Measurements from ENCODE around the genes RHOXF2B, ZBTB33 and CT47A2.

GRCh38 chrX:119101467-119101905 lies 26.1 kb downstream of the KIAA1210 start:
- RAMPAGE, long total RNA: no peak
- RRBS, 2 experiments: no CpG with 5 or more reads among the region's 1 CpG
CAGE:
- cytosol, long polyA minus RNA: no peak
- cytosol, long polyA plus RNA: no peak
- long polyA plus RNA: no peak
- nucleolus, long total RNA: no peak
- nucleus, long polyA plus RNA: no peak
- nucleus, long total RNA: no peak

- RAMPAGE, long total RNA: no peak
- RRBS, 2 experiments: 31 to 33% methylated on average over 15 to 28 of the region's 58 CpGs
CAGE:
- cytosol, long polyA minus RNA: no peak
- cytosol, long polyA plus RNA: no peak
- long polyA plus RNA: start-site peak on the minus strand at chrX:119469070-119469092, 7 and 20 reads in 2 replicates
- nucleolus, long total RNA: no peak
- nucleus, long polyA plus RNA: no peak
- nucleus, long total RNA: no peak
Observed at GRCh38 chrX:119468949-119469675, 868 bp downstream of the SLC25A5 start.

GRCh38 chrX:119486651-119487357 lies 18.6 kb downstream of the SLC25A5 start:
- RAMPAGE, long total RNA: no peak
- RRBS, 2 experiments: no CpG with 5 or more reads among the region's 18 CpGs
CAGE:
- cytosol, long polyA minus RNA: no peak
- cytosol, long polyA plus RNA: no peak
- long polyA plus RNA: no peak
- nucleolus, long total RNA: no peak
- nucleus, long polyA plus RNA: no peak
- nucleus, long total RNA: no peak

- RAMPAGE, long total RNA: no peak
- RRBS, 2 experiments: no CpG with 5 or more reads among the region's 22 CpGs
CAGE:
- cytosol, long polyA minus RNA: no peak
- cytosol, long polyA plus RNA: no peak
- long polyA plus RNA: no peak
- nucleolus, long total RNA: no peak
- nucleus, long polyA plus RNA: no peak
- nucleus, long total RNA: no peak
Observed at GRCh38 chrX:119511954-119512976, 44.0 kb downstream of the SLC25A5 start.

DNA sequence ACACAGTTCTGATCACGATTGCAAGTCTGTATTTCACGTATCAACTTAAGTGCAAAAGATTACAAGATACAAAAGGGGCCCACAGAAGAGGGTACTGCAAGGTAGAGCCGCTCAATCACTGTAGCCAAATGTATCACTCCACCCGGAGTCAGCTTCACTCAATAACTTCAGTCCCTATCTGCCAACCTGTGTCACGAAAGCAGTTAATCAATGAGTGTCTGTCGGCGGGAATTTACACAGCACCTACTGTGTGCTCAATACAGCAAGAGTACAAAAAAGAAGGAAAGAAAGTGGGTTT lies 32.5 kb downstream of the UBE2A start:
- RAMPAGE, long total RNA: no peak
- RRBS, 2 experiments: no CpG with 5 or more reads among the region's 7 CpGs
CAGE:
- cytosol, long polyA minus RNA: no peak
- cytosol, long polyA plus RNA: no peak
- long polyA plus RNA: no peak
- nucleolus, long total RNA: no peak
- nucleus, long polyA plus RNA: no peak
- nucleus, long total RNA: no peak

- RAMPAGE, long total RNA: no peak
- RRBS, 2 experiments: no CpG with 5 or more reads among the region's 3 CpGs
CAGE:
- cytosol, long polyA minus RNA: no peak
- cytosol, long polyA plus RNA: no peak
- long polyA plus RNA: no peak
- nucleolus, long total RNA: no peak
- nucleus, long polyA plus RNA: no peak
- nucleus, long total RNA: no peak
Observed at GRCh38 chrX:119886054-119886310, 9.7 kb upstream of the AKAP14 start.

DNA sequence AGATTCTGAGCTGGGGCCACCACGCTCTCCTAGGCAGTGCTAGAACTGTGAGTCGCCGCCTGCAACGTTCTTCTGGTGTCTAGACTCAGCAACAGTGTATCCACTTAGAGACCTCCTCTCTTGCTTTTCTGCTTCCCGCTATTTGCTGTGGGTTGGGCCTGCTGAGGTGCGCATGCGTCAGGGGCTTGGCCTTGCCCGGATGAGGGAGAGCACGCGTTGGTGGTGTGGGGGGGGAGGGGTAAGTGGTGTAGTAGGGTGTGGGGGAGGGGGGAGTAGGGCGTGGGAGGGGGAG lies at the start of gene RHOXF2B:
TSS of gene RHOXF2B (minus strand) at position 102 of the 292 bp plus-strand sequence.
- RAMPAGE, long total RNA: no peak
- RRBS, 2 experiments: no CpG with 5 or more reads among the region's 11 CpGs
CAGE:
- cytosol, long polyA minus RNA: no peak
- cytosol, long polyA plus RNA: no peak
- long polyA plus RNA: no peak
- nucleolus, long total RNA: no peak
- nucleus, long polyA plus RNA: no peak
- nucleus, long total RNA: no peak

- RAMPAGE, long total RNA: no peak
- RRBS, 2 experiments: no CpG with 5 or more reads among the region's 4 CpGs
CAGE:
- cytosol, long polyA minus RNA: no peak
- cytosol, long polyA plus RNA: no peak
- long polyA plus RNA: no peak
- nucleolus, long total RNA: no peak
- nucleus, long polyA plus RNA: no peak
- nucleus, long total RNA: no peak
Observed at GRCh38 chrX:120140473-120140784, 18.0 kb upstream of the RHOXF2 start.

GRCh38 chrX:120143718-120144885 lies 14.3 kb upstream of the RHOXF2 start:
- RAMPAGE, long total RNA: no peak
- RRBS, 2 experiments: no CpG with 5 or more reads among the region's 20 CpGs
CAGE:
- cytosol, long polyA minus RNA: no peak
- cytosol, long polyA plus RNA: no peak
- long polyA plus RNA: no peak
- nucleolus, long total RNA: no peak
- nucleus, long polyA plus RNA: no peak
- nucleus, long total RNA: no peak

DNA sequence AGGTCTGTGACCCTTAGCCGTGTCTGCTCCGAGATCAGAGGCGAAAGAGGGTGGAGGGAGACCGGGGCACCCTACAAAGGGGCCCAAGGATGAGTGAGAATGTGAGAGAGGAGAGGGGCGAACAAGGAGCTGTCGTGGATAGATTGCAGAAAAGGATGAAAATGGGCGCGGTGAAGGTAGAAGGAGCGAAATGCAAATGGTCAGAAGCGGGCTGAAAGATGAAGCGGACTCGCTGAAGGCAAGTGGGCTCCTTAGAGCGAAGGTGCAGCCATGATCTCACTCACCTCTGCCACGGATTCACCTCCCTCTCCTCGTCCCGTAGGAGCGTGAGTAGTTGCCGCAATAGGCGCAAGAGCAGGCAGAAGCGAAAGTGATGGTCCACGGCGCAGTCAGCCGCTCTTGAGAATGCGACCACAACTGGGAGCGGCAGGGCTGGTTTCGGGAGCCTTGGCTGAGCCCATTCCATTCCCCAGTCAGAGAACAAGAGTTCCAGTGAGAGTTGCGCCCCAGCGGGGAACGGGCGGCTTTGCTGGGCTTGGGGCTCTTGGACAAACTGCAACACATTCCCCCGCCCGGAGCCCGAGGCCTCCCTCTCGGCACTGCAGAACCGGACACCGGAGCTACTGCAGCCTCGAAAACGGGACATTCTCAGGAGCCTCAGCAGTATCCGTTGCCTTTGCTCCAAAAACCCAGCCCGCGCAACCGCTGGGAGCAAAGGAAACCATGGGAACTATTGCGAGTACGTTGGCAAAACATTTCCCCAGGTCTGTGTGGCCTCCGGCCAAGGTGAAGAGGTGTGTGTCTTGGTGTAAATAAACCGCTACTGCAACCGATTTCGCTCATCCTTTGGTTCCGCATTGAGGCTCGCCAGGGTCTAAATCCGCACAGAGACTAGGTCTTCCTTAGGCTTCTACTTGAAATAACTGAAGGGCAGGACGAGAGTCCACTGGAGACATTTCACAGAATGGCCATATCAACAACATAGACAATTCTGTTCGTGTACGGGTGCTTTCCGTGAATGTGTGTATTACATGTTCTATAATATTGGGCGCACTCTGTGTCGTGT lies 5.8 kb upstream of the ZBTB33 start:
- RAMPAGE, long total RNA: no peak
- RRBS, 2 experiments: 33% methylated on average over 2 of the region's 57 CpGs; no CpG with 5 or more reads in 1 of the 2 experiments
CAGE:
- cytosol, long polyA minus RNA: no peak
- cytosol, long polyA plus RNA: start-site peak on the minus strand centred at position 760 of the sequence, 39 bp wide, 221 and 172 reads in 2 replicates
- long polyA plus RNA: no peak
- nucleolus, long total RNA: no peak
- nucleus, long polyA plus RNA: start-site peak on the minus strand centred at position 746 of the sequence, 46 bp wide, 92 and 160 reads in 2 replicates
- nucleus, long total RNA: no peak

- RAMPAGE, long total RNA: start-site peak on the plus strand at chrX:120250783-120250949, 543 and 295 reads in 2 replicates
- RRBS, 2 experiments: 16 to 39% methylated on average over 11 to 20 of the region's 75 CpGs
CAGE:
- cytosol, long polyA minus RNA: start-site peak on the plus strand at chrX:120250734-120250900, 475 reads
- cytosol, long polyA plus RNA: start-site peak on the plus strand at chrX:120250742-120250942, 816 and 662 reads in 2 replicates
- long polyA plus RNA: start-site peak on the plus strand at chrX:120250807-120250919, 474 and 699 reads in 2 replicates
- nucleolus, long total RNA: no peak
- nucleus, long polyA plus RNA: start-site peak on the plus strand at chrX:120250716-120250940, 619 and 803 reads in 2 replicates
- nucleus, long total RNA: no peak
Observed at GRCh38 chrX:120250254-120251254, at the start of gene ZBTB33. Gene ZBTB33, plus strand, starts transcription at chrX:120250812.

DNA sequence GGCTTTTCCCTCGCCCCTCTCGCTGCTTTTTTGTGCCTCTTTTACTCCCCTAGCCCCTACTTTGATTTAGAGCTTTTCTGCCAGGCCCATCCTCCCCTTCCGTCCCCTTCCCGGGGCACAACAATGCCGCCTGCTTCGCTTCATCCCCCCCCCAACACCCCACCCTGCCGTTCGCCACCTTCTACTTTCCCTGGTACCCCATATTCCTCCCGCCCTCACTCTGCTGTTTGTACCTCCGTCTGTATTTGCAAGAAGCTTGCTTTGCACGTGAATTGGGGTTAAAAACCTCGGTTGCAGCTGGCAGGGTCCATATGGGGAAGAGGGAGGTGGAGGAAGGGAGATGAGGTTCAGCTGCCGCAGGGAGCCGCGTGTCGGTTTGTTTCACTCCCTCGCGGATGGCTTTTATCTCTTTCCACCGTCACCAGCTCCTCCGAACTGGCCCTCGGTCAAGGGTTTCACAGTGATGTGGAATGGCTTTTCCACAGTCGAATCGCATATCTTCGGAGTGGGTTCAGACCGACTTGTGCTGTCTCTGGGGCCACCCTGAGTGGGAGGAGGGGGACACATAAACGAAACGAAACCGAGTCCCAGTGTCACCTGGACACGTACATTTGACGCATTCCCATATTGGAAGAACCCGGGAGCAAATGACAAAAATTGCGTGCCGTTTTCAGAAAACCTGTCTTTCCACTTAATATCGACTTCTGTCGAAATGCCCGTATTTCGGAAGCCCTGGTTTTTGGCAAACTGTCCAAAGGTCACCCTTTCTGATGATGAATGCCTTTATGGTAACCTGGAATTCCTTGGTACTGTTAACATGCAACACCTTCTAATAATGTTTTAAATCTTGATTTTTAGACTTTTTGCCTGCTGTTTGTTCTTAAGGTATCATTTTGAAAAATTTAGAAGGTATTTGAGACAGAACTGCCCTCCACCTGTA lies 913 bp downstream of the ZBTB33 start:
- RAMPAGE, long total RNA: no peak
- RRBS, 2 experiments: no CpG with 5 or more reads among the region's 37 CpGs
CAGE:
- cytosol, long polyA minus RNA: no peak
- cytosol, long polyA plus RNA: no peak
- long polyA plus RNA: no peak
- nucleolus, long total RNA: no peak
- nucleus, long polyA plus RNA: no peak
- nucleus, long total RNA: no peak

DNA sequence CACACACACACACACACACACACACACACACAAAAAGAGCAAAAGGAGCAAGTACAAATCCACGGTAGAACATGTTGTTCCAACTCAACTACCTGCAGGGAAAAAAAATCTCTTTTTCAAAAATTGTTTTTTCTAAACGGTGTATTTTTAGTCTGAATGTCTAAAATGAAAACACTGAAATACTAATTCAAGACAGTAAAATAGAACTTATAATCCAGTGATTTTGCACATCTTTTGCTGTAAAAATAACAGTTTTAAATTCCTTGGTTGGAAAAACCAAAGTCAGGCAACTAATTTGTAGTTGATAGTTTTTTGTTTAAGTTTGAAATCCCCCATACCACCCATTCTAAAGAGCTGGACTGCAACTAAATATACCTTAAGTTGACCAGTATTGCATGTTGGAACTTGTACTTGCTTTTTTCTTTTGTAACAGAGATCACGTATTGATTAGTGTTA lies 30.4 kb downstream of the LAMP2 start:
- RAMPAGE, long total RNA: no peak
- RRBS, 2 experiments: no CpG with 5 or more reads among the region's 3 CpGs
CAGE:
- cytosol, long polyA minus RNA: start-site peak on the minus strand centred at position 91 of the sequence, 42 bp wide, 96 reads
- cytosol, long polyA plus RNA: no peak
- long polyA plus RNA: no peak
- nucleolus, long total RNA: no peak
- nucleus, long polyA plus RNA: no peak
- nucleus, long total RNA: no peak

GRCh38 chrX:120457510-120458302 lies 11.4 kb downstream of the LAMP2 start:
- RAMPAGE, long total RNA: no peak
- RRBS, 2 experiments: no CpG with 5 or more reads among the region's 4 CpGs
CAGE:
- cytosol, long polyA minus RNA: no peak
- cytosol, long polyA plus RNA: no peak
- long polyA plus RNA: no peak
- nucleolus, long total RNA: no peak
- nucleus, long polyA plus RNA: no peak
- nucleus, long total RNA: no peak

DNA sequence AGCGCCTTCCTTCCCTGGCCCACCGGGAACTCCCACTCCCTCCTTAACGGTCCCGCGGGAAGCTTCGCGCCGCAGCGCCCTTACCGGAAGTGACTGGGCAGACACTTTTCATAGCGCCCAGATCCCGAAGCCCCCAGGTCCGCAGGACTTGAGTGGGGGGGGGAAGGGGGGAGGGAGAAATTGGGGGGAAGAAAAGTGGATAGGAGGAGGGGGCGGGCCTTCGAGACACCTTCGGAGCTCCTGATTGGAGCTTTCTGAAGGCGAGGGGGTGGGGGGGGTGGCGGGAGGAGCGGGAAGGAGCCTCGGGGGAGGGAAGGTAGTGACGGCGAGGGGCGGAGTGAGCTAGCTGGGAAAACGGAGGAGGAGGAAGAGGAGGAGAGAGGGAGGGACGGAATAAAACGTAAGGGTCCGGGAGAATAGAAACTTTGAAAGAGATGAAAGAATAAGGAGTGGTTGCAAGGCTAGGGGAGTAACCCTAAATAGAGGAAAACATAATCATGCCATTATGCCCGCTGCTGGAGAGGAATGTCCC lies 592 bp upstream of the CUL4B start:
- RAMPAGE, long total RNA: start-site peak on the minus strand centred at position 162 of the sequence, 140 bp wide, 29 and 37 reads in 2 replicates
- RRBS, 2 experiments: 29 to 35% methylated on average over 9 of the region's 28 CpGs
CAGE:
- cytosol, long polyA minus RNA: start-site peak on the minus strand centred at position 164 of the sequence, 38 bp wide, 146 reads
- cytosol, long polyA plus RNA: start-site peak on the minus strand centred at position 134 of the sequence, 104 bp wide, 31 and 27 reads in 2 replicates
- long polyA plus RNA: start-site peak on the minus strand centred at position 171 of the sequence, 172 bp wide, 132 and 198 reads in 2 replicates
- nucleolus, long total RNA: start-site peak on the plus strand centred at position 352 of the sequence, 49 bp wide, 18 reads
- nucleus, long polyA plus RNA: no peak
- nucleus, long total RNA: no peak

DNA sequence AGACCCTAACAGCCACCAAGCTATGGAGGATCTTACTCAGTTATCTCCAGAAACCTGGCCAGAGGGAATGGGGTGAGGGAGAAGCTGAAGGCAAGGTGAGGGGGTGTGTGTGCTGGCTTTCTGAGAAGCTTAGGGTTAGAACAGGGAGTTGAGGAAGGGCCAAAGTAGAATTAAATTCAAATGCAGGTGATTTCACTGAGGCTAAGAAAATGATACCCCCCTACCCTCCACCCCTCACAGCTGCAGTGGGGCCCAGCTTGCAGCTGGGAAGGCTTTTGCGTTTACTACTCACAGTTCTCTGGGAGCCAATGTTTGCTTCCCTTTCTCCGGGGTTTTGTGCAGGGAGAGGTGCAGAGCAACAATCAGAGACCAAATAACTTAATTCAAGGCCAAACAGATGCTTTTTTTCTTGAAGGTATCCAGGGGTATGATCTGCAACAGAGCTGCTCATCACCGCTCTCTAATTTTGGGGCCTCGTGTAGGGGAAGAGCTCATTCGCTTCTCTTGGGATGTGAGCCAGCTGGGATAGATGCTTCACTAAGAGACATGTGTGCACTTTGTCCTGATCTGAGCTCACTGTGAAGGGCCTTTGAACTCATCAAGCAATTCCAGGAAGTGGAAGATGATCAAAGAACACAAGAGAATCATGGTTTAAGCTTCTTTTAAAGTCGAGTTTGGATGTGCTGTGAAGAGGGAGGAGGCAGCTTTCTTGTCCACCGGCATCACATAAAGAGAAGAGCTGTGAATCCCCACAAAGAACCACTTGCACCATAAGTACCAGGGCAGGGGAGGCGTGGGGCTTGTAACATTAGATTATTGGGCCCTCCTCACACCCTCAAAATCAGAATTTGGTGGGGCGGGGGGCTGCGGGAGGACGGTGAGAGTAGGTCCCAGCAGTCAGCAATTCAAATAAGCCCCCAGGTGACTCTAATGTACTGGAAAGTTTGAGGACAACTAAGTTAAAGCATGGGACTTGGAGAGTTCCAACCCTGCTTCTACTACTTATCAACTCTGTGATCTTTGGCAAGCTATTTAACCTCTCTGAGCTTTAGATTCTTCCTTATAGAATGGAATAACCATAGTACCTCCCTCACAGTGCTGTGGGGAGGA lies 122.8 kb upstream of the C1GALT1C1 start:
- RAMPAGE, long total RNA: no peak
- RRBS, 2 experiments: no CpG with 5 or more reads among the region's 11 CpGs
CAGE:
- cytosol, long polyA minus RNA: no peak
- cytosol, long polyA plus RNA: no peak
- long polyA plus RNA: no peak
- nucleolus, long total RNA: no peak
- nucleus, long polyA plus RNA: no peak
- nucleus, long total RNA: no peak

DNA sequence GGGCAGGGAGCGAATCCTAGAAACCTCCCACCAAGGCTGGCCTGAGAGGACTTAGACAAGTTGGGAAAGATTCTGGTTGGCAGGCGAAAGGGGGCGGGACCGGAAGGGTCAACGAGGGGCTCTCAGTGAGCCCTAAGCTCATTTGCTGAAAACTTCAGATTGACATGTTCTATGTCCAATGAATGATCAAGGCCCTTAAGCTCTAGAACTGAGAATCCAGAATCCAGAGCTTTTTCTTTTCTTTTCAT lies at the start of gene CT47A2:
TSS of gene CT47A2 (minus strand) at position 81 of the 248 bp plus-strand sequence.
- RAMPAGE, long total RNA: no peak
- RRBS, 2 experiments: no CpG with 5 or more reads among the region's 5 CpGs
CAGE:
- cytosol, long polyA minus RNA: no peak
- cytosol, long polyA plus RNA: no peak
- long polyA plus RNA: no peak
- nucleolus, long total RNA: no peak
- nucleus, long polyA plus RNA: no peak
- nucleus, long total RNA: no peak

DNA sequence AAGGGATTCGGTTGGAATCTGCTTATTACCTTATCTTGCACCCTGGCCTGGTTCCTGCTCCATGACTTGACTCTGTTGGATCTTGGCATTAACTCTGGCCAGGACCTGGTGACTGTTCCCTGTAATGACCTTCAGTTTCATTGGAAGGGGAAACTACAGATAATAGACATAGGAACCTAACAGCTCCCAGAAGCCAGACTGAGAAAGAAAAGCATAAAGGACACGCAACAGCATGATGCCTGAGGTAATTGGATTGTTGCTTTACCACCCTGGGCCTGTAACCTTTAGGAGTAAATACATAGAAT lies 762.3 kb upstream of the GRIA3 start:
- RAMPAGE, long total RNA: no peak
- RRBS, 2 experiments: no CpG with 5 or more reads among the region's 2 CpGs
CAGE:
- cytosol, long polyA minus RNA: no peak
- cytosol, long polyA plus RNA: no peak
- long polyA plus RNA: no peak
- nucleolus, long total RNA: no peak
- nucleus, long polyA plus RNA: no peak
- nucleus, long total RNA: no peak

DNA sequence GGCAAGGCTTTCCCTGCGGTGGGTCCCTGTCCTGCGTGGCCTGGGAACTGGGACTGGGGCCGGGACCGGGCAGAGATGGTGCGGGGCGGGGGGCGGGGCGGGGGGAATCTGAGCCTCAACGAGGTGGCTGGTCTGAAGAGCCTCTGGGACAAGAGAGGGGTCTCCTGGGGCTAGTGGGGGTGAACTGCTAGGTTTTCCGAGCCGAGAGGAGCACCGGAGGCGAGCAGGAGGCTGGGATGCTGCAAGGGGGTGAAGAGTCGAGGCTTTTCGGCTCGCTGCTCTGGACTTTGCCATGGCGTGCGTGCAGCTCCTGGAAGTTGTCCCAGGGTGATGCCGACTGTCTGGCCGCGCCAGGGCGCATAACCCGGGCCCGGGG lies 614 bp downstream of the GRIA3 start:
- RAMPAGE, long total RNA: no peak
- RRBS, 2 experiments: 30 to 40% methylated on average over 3 of the region's 24 CpGs
CAGE:
- cytosol, long polyA minus RNA: no peak
- cytosol, long polyA plus RNA: no peak
- long polyA plus RNA: no peak
- nucleolus, long total RNA: no peak
- nucleus, long polyA plus RNA: no peak
- nucleus, long total RNA: no peak

- RAMPAGE, long total RNA: no peak
- RRBS, 2 experiments: no CpG with 5 or more reads among the region's 27 CpGs
CAGE:
- cytosol, long polyA minus RNA: no peak
- cytosol, long polyA plus RNA: no peak
- long polyA plus RNA: no peak
- nucleolus, long total RNA: no peak
- nucleus, long polyA plus RNA: no peak
- nucleus, long total RNA: no peak
Observed at GRCh38 chrX:123514136-123514626, 218.7 kb downstream of the THOC2 start.